Psoas muscle (tissue), 2 donors: ENCODE data around the genes DPY30 and BIRC6.

DNA sequence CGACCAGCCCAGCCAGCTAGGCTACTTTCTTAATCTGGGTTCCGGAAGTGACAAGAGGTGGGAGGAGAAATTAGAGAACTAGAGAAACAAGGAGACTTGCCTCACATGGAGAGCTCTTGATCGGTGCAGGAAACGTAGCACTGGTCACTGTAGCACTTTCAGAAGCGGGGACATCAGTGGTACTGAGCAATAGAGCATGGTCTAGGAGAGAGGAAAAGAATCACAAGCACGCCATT is 202.9 kb downstream of the CLIP4 start:
- PRO-cap, 2 experiments, result no peak in any of the 2 experiments

- PRO-cap, 2 experiments, result no peak in any of the 2 experiments
Measured at GRCh38 chr2:30148547-30148819, 1.7 kb downstream of the YPEL5 start.

DNA sequence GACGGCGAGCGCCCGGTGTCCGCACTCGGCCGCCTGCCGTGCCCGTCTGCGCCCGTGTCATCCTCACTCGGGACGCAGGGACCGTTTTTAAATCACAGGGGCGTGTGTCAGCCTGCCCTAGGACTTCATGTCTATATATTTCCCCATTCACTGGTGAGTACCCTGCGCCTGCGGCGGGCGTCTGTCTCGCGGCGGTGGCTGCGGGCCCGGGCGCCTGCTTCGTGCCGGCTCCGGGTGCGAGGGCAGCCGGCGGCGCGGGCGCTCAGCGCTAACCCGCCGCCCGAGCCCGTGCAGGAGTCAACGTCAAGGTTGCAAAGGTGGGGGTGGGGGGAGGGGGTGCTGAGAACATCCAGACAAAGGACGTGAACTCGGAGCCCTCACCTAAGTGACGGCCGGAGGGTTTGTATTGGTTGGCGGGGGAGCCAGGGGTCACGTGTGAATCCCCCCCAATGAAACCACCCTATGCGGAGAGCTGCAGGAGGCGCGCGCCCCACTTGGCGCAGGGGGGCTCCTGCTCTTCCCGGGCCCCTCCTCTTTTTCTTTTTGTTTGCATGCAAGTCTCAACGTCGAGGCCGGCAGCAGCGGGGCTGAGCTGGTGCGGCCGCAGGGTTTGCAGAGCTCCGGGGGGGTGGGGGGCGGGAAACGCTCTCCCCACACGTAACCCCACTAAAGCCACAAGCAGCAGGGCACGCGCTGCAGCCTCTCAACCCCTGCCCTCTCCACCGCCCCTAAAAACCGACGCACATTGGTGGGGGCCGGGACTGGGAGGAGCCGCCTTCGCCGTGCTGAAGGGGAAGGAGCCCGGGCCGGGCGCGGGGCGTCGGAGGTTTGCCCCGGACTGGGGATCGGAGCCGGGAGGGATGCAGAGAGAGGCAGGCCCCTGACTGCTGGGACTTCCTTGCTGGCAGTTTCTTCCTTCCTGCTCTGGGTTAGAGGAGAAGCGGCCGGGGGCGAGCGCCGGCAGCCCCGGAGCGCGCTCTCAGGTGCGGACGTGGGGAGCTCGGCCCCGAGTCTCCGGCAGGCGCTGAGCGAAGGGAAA is 597 bp downstream of the LBH start:
- PRO-cap, 2 experiments, result no peak in any of the 2 experiments

GRCh38 chr2:30408925-30409599 is 38.0 kb upstream of the LCLAT1 start:
- PRO-cap, 2 experiments, result no peak in any of the 2 experiments

DNA sequence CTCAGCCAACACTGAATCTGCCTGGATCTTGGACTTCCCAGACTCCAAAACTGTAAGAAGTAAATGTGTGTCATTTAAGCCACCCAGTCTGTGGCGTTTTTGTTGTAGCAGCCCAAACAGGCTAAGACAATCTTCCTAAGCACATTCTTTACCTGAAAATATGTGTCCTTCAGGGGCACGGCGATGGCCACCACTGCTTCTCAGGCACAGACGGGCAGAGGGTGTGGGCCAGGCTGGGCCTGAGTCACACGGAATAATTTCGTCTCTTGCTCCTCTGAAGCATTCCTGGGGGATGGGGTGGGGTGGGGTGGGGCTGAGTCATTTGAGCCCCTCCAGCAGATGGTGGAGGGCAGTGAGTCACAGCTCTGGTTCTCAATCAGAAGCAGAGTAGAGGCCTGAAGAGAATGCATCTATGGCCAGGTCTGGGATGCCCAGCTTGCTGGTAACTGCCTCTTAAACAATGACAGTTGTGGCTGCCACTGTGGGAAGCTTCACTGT is 142.3 kb downstream of the CAPN13 start:
- PRO-cap, 2 experiments, result no peak in any of the 2 experiments

GRCh38 chr2:30904125-30904876 is 97.1 kb upstream of the CAPN13 start:
- PRO-cap, 2 experiments, result no peak in any of the 2 experiments

- PRO-cap, 2 experiments, result no peak in any of the 2 experiments
Measured at GRCh38 chr2:31236948-31237179, 2.9 kb downstream of the EHD3 start.

- PRO-cap, 2 experiments, result no peak in any of the 2 experiments
Measured at GRCh38 chr2:31293273-31293688, 59.3 kb downstream of the EHD3 start.

- PRO-cap, 2 experiments, result no peak in any of the 2 experiments
Measured at GRCh38 chr2:31703102-31703839, 122.5 kb upstream of the SRD5A2 start.

DNA sequence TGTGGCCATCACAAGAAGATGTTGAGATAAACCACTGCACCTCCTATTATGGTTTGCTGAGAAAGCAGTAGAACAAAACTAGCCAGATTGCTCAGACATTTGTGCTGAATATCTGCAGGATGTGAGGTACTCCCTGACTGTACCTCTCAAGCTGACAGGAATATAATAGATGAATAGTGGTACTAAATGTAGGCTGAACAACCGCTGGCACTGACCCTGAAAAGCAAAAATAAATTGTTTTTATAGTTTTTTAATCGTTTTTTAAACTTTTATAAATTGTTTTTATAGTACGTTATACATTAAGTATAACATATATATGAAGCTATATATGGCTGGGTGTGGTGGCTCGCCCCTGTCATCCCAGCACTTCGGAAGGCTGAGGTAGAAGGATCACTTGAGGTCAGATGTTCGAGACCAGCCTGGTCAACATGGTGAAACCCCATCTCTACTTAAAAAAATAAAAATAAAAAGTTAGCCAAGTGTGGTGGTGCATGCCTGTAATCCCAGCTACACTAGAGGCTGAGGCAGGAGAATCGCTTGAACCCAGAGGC is 164.1 kb downstream of the MEMO1 start:
- PRO-cap, 2 experiments, result no peak in any of the 2 experiments

- PRO-cap, 2 experiments, result peak in 2 of 2 experiments; most common plus-strand start chr2:32039889 (in 2); most common minus-strand start chr2:32039805 (in 2)
Measured at GRCh38 chr2:32039371-32040431, at the start of gene DPY30. Gene DPY30, minus strand, starts transcription at chr2:32039805.

DNA sequence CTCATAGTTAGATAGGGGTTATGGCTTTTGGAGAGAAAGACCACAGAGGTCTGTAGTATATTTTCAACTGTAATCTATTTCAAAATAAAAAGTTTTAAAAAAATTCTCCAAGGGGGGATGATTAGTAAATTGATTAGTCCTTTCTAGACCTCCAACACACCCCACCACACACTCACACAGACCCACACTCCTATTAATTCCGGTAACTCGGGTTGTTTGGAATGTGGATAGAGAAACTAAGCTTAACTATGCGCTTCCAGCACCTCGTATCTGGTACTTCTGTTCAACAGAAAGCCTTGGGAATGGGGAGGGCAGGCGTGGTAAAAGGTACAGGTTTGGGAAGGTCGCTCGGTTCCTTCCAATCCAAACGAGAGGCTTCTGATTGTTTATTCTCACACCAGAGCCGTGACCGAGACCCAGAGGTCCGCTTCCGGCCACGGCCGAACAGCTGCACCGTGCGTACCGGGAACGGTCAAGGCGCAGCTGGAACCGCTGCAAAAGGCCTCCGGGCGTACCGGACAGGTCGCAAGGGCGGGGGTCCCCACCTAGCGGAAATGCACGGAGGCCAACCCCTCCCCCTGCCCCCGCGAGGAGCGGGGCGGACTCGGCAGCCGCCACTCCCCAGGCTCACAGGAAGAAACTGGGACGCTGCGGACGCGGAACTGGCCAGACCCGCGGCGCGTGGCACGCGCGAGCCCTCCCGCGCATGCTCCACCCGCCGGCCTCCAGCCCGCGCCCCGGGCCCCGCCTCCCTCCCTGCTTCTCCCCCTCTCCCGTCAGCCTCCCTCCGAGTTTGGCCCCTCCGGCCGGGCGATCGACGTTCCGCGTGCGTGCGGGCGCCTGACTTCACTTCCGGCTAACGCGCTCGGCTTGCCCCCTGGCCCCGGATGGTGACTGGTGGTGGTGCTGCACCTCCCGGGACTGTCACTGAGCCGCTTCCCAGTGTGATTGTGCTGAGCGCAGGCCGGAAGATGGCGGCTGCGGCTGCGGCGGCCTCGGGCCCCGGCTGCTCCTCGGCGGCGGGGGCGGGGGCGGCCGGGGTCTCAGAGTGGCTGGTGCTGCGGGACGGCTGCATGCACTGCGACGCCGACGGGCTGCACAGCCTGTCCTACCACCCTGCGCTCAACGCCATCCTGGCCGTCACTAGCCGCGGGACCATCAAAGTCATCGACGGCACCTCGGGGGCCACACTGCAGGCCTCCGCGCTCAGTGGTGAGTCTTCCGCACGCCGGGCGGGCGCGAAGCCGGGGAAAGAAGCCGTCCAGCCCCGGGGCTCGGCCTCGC is at the start of gene BIRC6:
Gene BIRC6 (plus strand): TSS at position 749 of the 1,284 bp plus-strand sequence.
- PRO-cap, 2 experiments, result peak in 2 of 2 experiments; most common plus-strand start position 942 of the sequence (in 2); most common minus-strand start position 642 of the sequence (in 2)

DNA sequence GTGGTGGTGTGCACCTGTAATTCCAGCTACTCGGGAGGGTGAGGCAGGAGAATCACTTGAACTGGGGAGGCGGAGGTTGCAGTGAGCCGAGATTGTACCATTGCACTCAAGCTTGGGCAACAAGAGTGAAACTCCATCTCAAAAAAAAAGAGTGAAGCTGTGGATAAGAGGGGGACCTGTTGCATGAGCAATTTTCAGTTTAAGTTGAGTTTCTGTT is 40.4 kb downstream of the BIRC6 start:
- PRO-cap, 2 experiments, result no peak in any of the 2 experiments

- PRO-cap, 2 experiments, result no peak in any of the 2 experiments
Measured at GRCh38 chr2:32398492-32398950, 41.7 kb downstream of the BIRC6 start.

DNA sequence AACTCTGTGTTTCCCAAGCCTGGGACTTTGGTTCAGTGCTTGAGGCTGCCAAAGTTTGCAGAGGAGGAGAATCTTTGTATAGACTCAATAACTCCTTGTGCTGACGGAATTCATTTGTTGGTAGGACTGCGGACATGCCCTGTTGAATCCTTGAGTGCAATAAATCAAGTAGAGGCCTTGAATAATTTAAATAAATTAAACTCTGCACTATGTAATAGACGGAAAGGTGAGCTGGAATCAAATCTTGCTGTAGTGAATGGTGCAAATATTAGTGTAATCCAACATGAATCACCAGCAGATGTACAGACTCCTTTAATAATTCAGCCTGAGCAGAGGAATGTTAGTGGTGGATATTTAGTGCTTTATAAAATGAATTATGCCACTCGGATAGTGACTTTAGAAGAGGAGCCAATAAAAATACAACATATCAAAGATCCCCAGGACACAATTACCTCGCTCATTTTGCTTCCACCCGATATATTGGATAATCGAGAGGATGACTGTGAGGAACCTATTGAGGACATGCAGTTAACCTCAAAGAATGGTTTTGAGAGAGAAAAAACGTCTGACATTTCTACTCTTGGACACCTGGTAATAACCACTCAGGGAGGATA is 58.7 kb downstream of the BIRC6 start:
- PRO-cap, 2 experiments, result no peak in any of the 2 experiments

- PRO-cap, 2 experiments, result no peak in any of the 2 experiments
Measured at GRCh38 chr2:32471939-32472742, 115.3 kb downstream of the BIRC6 start.

DNA sequence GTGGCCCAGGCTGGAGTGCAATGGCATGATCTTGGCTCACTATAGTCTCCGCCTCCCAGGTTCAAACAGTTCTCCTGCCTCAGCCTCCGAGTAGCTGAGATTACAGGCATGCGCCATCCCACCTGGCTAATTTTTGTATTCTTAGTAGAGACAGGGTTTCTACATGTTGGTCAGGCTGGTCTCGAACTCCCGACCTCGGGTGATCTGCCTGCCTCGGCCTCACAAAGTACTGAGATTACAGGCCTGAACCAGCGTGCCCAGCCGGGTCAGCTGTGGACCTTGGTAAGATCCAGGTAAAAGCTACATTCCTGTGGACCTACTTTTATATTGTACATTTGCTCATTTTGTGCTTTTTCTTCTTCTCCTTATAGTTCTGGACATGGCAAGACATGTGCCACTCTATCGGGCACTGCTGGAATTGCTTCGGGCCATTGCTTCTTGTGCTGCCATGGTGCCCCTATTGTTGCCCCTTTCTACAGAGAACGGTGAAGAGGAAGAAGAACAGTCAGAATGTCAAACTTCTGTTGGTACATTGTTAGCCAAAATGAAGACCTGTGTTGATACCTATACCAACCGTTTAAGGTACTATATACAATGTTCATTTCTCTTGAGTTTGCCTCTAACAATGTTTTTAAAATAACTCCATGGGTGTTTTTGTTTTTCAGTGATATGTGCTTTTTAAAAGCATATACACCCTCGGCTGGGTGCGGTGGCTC is 52.9 kb upstream of the TTC27 start:
- PRO-cap, 2 experiments, result no peak in any of the 2 experiments

GRCh38 chr2:32756119-32756376 is 128.2 kb downstream of the TTC27 start:
- PRO-cap, 2 experiments, result no peak in any of the 2 experiments

DNA sequence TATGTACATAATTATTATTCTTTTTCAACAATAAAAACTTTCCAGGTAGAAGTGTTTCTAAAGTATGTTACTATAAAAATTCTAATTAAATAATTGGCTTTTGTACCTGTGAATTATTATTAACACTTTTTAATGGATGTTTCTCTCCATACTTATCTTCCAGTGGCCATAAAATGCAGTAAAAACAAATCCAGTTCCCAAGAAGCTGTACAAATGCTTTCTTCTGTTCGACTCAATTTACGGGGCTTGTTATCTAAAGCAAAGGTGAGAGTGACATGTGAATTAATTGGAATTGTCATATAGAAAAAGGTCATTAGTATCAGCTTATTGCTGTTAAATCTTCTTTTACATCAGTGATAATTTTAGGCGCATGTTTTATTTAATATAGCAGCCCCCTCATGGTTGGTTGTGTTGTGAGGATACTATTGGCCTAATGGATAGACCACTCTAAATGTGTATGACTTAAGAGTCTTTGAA is 129.4 kb upstream of the LTBP1 start:
- PRO-cap, 2 experiments, result no peak in any of the 2 experiments

DNA sequence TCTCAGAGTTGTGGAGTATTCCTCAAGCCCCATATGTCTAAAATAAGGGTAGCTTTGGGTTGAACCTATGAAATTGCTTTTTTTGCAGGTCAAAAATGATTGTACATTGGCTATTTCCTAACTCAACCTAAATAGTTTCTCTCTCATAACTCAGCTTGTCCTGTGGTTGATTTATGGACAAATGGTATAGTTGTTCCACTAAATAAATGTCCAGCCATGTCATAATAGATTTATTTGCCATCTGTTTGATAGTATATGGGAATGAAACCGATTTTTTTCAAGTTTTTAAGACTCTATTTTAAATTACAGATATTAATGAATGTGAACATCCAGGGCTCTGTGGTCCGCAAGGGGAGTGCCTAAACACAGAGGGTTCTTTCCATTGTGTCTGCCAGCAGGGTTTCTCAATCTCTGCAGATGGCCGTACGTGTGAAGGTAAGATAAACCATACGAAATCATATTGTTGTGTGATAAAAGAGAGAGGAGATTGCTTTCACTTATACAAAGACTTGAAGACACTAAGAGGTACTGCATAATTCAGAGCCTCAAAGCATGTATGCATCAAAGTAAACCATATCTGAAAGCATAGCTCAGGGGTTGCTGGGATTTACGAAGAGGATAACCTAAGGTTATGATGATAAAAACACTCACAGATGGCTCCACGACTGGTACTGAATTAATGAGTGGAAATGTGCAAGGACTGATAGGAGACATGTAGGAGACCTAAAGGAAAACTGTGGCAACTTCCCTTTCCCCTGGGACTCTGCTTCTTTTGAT is 161.4 kb upstream of the RASGRP3 start:
- PRO-cap, 2 experiments, result no peak in any of the 2 experiments